ENCODE measurements around a stretch of chr10.

DNA sequence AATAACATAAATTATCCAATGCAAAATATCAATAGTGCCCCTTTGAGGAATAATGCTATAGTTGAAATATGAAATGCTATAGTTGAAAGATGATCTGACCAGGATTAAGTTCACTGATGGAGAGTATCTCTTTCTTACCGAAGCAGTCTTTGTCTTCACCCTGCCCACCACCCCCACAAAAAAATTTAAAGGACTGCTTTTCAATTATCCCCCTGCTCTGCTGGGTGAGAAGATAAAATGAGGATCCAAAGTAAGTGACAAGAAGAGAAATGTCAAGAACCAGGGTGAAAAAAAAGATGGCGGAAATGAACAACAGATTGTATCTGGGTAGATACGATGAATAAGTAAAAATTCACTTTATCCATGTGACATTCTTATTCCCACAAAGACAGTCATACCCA is 24.0 kb downstream of the KIF5B start:
- RRBS = no CpG with 5 or more reads among the region's 3 CpGs

- RRBS = no CpG with 5 or more reads among the region's 9 CpGs
These were observed 23.3 kb downstream of the KIF5B start for GRCh38 chr10:32032613-32033538.

- RRBS = no CpG with 5 or more reads among the region's 6 CpGs
These were observed 2.1 kb downstream of the KIF5B start for GRCh38 chr10:32053961-32054632.

DNA sequence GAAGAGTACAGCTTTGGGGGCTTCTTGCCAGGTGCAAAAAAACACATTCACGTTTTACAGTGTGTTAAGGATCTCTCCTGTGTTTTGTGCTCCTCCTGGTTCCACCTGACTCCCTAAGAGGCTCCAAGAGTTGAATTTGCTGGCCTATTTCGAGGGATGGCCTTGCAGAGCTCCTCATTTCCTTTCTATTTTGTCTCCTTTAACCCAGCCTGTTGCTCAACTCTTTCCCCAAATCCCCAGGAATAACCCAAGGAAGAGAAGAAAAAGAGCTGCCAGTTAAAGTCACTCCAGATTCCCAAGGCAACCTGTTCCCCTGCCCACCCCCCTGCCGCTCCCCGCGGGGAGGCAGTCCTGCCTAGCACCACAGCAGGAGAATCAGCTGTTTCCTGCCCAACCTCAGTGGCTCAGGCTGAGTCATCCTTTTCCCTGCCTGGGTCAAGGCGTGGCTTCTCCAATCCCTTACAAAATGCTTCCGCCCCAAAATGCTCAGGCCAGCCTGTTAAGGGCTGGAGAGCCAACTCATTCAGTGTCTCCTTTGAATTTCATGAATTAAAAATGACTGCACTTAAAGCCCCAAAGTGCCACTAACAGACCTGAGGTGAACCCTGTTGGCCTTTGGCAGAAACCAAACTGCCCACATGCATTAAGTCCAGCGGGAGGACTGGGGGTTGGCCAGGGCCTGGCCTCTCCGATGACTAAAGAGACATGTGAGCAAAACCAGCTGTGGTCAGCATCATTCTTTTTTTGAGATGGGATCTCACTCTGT is 83.1 kb upstream of the KIF5B start:
- RRBS = no CpG with 5 or more reads among the region's 9 CpGs

GRCh38 chr10:32378352-32379274 is 31.7 kb upstream of the EPC1 start:
- RRBS = no CpG with 5 or more reads among the region's 18 CpGs

- RRBS = no CpG with 5 or more reads among the region's 2 CpGs
These were observed 64.1 kb downstream of the ITGB1 start for GRCh38 chr10:32893883-32894364.

GRCh38 chr10:32918214-32918784 is 39.7 kb downstream of the ITGB1 start:
- RRBS = no CpG with 5 or more reads among the region's 5 CpGs

GRCh38 chr10:32926091-32926697 is 31.8 kb downstream of the ITGB1 start:
- RRBS = no CpG with 5 or more reads among the region's 6 CpGs

DNA sequence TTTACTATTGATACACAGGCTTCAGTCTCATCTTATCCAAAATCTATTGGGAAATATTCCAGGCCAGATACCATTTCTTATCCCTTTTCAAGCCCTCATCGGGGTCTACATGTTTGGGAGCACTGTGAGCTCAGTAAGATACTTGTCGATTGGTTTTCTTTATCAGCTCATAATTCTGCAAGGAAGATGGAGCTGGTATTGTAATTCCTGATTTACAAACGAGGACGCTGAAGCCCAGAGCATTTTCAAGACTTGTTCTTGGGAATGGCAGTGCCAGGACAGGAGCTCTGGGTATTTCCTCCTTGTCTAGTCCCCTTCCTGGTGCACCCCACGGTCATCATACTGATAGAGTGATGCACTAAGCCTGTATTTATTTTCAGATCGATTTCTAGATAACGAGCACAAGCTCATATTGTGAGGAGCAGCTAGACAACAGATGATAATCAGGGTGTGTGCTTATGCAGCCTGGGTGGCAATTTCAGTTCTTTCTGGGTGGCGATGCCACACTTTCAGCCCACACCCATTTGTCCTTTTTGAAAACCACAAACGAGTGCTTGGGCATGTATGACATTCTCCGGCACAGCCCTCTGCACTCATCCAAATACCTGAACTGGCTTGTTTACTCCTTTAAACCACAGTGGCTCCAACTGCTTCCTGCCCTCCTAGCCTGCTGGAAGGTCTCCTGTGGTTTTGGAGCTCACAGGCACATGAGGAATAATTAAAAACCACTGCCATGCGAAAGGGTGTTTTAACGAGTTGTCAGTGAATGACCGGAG is 52.0 kb upstream of the ITGB1 start:
- RRBS = no CpG with 5 or more reads among the region's 13 CpGs

- RRBS = no CpG with 5 or more reads among the region's 3 CpGs
These were observed 498.1 kb downstream of the PARD3 start for GRCh38 chr10:34316932-34317468.

GRCh38 chr10:34382377-34382955 is 432.6 kb downstream of the PARD3 start:
- RRBS = no CpG with 5 or more reads among the region's 12 CpGs

- RRBS = no CpG with 5 or more reads among the region's 14 CpGs
These were observed 139.4 kb downstream of the PARD3 start for GRCh38 chr10:34675356-34676353.

DNA sequence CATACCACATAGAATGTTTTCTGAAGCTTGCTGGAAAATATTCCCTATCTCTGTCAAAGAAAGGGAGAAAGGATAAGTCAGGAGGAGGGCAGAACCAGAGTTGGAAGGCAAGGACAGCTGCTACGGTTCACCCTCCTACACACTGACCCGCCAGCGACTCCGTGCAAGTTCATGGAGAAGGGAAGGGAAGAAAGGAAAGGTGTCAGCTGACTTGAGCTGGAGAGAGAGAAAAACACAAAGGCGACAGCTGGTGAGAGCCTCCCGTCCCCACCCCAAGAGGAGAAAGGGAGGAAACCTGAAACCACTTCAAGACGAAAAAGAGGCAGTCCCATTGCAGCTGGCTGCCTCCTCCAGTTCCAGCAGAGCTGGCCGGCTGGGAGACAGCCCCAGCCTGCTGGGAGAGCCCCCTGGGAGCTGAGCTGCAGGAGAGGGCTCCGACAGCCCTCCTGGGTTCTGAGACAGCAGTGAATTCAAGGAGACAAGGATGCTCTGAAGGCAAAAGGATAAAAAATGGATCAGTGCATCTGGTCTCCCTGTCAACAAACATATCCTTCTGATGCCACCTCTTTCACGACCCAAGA is 75.2 kb downstream of the PARD3 start:
- RRBS = no CpG with 5 or more reads among the region's 10 CpGs

GRCh38 chr10:34810992-34811782 is 3.9 kb downstream of the PARD3 start:
- RRBS = no CpG with 5 or more reads among the region's 6 CpGs

- RRBS = no CpG with 5 or more reads among the region's 4 CpGs
These were observed 2.4 kb downstream of the CUL2 start for GRCh38 chr10:35087535-35088354.

DNA sequence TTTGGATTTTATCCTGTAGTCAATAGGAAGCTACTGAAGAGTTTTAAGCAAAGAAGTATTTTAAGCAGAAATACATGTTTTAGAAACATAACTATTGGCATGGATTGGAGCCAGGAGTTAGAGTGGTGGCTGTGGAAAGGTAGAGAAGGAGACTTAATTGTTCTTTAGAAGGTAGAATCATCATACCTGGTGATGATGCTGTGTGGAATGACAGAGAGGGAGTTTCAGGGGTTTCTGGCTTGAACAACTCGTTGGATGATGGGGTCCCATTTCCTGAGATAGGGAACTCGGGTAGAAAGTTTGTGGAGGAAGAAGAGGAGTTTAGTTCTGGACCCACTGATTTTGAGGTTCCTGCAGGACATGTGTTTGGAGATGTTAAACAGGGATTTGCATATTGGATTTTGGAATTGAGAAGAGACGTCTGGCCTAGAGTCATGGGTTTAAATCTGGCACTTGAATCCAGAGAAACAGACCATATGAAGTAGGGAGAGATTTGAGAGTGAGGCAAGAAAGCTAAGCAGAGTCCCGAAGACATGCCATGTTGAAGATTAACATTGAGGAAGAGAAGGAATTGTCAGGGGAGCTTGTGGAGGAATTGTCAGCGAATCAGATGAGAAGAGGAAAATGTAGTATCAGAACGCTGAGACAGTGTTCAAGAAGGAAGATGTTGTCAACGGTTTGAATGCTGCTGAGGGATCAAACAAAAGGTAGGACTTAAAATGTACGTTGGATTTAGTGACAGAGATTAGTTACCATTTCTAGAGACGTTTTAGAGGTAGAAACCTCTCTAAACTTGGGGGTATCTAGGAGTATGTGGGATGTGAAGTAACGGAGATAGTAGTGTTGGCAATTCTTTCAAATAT is 14.9 kb downstream of the CREM start:
- RRBS = no CpG with 5 or more reads among the region's 10 CpGs

DNA sequence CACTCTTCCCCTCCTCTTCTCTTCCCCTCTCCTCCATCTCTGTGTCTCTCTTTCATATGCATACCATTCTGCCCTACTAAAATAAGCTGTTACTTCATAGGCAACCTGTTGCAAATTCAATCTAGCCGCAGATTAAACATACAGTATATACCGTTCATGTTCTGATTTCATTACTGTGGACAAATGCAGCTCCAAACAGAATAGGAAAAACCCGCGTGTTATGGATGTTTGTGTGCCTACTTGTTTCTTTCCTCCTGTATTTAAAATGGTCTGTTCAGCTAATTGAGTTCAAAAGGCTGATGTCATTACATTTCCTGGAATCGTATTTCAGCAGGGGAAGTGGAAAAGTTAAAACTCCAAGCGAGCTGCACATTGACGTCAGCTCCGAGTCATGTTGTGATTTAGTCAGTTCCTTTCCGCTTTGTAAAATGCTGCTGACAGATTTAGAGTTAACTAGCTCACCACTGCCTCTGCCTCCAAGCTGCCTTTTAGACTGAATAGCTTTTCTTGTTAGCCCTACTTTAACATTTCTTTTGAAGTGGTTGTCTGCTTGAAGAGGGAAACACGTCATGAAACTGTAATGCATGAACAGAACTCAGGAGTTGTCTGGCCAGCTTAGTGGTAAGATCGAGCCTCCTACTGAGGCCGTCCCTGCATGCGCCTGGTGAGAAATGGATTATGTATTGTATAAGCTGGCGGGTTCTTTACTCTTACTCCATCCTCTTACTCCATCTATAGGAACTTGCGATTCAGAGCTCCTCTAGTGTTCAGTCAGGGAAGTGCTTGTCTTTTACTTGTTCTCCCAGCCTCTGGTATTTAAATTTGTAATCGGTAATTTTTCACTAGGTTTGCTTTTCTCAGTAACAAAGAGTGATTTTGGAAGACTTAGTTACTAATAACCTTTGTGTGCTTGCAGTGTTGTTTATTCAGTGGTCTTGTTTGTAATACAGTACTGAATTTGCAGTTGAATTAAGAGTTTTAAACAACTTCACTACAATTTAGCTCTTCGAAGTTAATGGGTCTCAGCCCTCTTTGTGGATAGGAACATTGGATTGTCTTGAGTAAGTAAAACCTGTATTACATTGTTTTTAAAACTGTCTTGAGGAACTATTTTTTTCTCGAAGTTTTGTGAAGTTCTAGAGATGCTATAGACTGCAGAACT is 69.2 kb downstream of the CREM start:
- RRBS = no CpG with 5 or more reads among the region's 18 CpGs

DNA sequence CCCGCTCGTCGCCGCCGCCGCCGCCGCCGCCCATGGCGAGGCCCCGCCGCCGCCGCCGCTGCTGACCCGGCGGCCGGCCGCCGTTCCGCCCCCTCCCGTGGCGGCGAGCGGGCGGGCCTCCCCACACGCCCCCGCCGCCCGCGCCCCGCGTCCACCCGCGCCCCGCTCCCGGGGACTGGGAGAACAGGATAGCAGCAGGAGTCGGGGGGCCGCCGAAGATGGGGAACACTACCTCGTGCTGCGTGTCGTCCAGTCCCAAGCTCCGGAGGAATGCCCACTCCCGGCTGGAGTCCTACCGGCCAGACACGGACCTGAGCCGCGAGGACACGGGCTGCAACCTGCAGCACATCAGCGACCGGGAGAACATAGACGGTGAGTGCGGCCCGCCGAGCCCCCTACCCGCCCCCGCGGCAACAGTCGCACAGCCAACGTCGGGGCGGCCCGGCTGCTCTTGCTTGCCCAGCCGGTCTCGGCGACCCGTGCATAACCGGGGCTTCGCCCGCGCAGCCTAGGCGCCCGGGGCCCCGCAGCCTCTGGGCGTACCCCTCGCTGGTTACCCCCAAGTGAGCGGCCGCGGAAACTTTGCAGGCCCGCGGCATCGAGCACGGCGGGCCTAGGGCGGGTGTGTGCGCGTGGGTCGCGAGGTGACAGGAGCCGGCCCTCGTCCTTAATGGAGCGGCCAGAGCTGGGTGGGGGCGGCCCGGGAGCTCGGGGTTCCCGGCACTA is 690 bp downstream of the CCNY start:
- RRBS = 3% methylated on average over 36 of the region's 97 CpGs

Data from UCH-1 (cell line).